ENCODE data around the genes PYGL and PTGER2.

DNA sequence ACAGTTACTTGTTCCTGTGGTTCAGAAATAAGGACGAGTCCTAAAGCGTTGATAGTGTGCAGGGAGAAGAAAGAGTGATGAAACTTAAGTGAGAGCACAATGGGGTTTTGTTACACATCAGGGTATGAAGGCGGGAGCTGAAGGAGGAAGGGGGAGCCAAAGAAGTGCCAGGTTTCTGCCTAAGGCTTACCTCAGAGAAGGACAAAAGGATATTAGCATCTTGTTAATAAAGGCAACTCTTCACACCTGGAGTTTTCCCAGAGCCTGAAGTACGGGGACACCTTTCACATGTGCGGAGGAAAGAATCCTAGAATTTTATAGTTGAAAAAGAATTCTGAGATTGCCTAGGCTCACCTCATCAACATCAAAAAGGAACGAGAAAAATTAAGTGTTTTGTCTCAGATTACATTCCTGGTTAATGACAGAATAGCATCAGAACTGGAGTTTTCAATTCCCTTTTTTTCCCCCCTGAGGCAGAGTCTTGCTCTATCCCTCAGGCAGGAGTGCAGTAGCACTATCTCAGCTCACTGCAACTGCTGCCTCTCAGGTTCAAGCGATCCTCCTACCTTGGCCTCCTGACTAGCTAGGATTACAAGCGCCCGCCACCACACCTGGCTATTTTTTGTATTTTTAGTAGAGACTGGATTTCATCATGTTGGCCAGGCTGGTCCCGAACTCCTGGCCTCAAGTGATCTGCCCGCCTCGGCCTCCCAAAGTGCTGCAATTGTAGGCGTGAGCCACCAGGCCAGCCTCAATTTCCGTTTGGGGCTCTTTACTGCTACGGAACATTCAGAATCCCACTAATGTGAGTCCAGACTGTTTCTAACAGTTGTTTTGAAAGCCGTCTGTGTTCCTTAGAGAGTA is 2.3 kb upstream of the SAV1 start:
- RRBS: no CpG with 5 or more reads among the region's 16 CpGs

DNA sequence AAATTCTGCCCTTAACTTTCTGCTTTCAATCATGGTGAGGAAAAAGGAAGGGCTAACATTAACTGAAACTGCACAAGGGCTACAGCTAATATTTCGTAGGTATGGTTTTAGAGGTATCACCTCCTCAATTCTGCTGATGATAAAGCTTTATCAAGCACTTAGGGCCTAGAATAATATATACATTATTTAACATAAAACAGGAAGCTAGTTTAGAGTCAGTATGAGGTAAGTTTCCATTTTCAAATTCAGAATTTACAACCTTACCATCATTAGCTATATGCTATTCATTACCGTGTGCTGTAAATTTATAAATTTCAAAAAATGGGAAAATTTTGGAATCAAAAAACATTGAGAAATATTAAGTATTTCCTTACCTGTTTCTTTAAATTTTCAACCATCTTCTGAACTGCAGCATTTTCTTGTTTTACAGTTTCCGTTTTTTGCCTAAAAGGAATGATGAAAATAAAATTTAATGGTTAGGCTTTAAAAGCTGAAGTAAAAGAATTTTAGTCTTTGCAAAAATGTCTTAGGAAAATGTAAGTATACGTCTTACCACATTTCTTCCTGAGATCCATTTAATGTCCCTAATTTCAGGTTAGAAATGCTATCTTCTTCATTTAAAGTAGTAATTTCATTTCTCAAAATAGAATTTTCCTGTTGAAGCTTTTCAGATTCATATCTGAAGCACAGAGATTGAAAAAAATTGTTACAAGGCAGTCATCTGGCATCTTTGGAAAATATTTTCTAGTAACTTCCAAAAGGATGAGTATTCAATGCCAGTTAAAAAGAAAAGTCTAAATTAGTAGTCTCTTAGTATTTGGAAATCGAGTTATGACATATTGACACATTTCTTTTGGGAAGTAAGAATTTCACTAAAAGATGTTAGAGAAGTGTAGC is 76.5 kb downstream of the NIN start:
- RRBS: no CpG with 5 or more reads among the region's 5 CpGs

GRCh38 chr14:50791806-50792238 is 39.1 kb downstream of the NIN start:
- RRBS: no CpG with 5 or more reads among the region's 4 CpGs

- RRBS: no CpG with 5 or more reads among the region's 7 CpGs
These were observed 27.2 kb downstream of the NIN start for GRCh38 chr14:50803806-50804102.

DNA sequence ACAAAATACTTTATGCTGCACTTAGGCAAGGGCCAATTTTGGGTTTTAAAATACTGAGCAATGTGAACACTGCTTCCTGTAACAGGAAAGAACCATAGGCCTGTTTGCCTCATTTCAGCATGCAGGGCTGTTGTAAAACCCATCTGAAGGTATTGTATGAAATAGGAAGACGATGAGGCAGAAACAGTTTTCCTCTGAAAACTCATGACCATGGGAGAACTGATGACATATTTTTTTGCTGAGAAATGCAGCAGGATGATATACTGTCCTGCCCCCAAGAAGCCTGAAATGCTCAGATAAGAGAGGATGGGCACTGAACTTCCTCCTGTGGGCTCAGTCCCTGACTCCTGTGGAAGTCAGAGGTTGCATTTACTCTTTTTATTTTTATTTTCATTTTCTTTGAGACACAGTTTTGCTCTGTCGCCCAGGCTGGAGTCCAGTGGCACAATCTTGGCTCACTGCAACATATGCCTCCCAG is 17.4 kb downstream of the PYGL start:
- RRBS: no CpG with 5 or more reads among the region's 2 CpGs

DNA sequence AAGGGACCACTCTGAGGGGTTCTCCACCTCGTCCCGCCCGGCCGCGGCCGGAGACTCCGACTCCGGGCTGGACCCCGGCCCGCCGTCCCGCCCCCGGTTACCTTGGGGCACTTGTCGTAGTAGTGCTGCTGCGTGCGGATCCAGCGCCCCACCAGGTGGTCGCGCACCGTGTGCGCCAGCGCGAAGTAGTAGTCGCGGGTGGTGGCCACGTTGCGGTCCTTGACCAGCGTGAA is 307 bp downstream of the PYGL start:
- RRBS: 5% methylated on average over 3 of the region's 28 CpGs

GRCh38 chr14:50944293-50945051 is at the start of gene PYGL:
PYGL (minus strand) TSS chr14:50944483.
- RRBS: 1% methylated on average over 15 of the region's 60 CpGs

DNA sequence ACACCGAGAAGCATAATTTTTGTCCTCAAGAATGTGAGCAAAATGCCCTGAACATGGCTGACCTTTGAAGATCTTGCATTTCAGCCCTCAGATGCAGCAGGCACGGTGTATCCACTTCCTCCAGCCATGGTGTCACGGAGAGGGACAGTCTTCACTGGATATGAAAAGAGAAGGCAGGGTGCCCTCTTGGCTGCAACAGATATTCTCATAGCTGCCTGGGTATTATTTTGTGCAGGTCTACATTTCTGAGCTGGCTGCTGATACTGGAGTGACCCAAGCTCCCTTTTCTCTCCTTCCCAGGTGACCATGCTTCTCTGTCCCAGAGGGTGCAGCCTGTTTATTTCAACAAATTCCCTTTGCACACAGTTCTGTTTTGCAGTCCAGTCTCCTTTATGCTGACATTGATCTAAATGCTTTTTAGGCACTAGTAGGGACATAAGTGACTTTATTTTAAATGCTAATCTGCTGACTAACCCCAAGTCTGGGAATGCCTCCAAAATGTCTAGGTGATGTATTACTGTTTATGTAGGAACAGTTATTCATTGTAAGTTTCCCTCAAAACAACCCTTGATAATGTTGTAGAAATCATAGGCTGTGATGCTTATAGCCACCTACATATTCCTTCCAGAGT is 17.4 kb upstream of the PYGL start:
- RRBS: no CpG with 5 or more reads among the region's 3 CpGs

GRCh38 chr14:51337261-51337756 is 97.3 kb downstream of the TMX1 start:
- RRBS: no CpG with 5 or more reads among the region's 3 CpGs

DNA sequence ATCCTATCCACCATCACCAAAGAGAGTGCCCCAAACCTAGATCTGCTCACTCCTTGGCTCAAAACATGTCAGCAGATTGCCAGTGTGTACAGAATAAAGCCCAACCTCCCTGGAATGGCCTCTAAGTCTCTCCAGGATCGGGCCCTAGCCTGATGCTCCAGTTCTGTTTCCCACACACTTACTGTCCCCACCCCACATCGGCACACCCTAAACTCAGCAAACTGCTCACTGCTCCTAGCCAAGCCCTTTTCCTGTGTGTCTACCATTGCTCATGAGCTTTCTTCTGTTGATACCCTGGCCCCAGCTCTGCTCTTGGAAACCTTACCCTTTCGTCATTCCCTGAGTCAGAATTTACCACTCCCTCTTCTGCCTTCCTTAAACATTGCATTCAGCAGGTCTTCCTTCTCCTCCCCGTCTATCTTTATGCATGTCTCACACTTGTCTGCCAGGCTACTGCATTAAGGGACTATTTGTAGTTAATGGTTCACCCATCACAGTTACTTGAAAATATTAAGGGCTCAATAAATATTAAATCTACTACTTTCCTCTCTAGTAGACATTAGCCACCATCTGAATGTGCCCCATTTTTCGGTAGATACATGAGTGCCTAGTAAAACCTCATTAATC is 158.9 kb downstream of the TMX1 start:
- RRBS: no CpG with 5 or more reads among the region's 5 CpGs

GRCh38 chr14:51652424-51652967 is 786 bp downstream of the FRMD6 start:
- RRBS: 1% methylated on average over 19 of the region's 45 CpGs

DNA sequence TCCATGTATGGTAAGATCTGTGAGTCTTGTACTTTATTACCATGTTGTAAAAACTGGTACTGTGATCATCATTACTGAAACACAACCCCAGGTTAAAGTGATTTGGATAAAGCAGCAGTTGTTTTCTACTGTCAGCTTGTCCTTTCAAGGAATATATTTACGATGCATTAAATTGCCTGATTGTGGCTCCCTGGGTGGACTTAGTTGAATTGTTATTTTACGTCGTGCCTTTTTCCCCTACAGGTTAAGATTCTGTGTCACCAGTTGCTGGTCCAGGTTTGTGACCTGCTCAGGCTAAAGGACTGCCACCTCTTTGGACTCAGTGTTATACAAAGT is 46.2 kb downstream of the FRMD6 start:
- RRBS: no CpG with 5 or more reads among the region's 3 CpGs

DNA sequence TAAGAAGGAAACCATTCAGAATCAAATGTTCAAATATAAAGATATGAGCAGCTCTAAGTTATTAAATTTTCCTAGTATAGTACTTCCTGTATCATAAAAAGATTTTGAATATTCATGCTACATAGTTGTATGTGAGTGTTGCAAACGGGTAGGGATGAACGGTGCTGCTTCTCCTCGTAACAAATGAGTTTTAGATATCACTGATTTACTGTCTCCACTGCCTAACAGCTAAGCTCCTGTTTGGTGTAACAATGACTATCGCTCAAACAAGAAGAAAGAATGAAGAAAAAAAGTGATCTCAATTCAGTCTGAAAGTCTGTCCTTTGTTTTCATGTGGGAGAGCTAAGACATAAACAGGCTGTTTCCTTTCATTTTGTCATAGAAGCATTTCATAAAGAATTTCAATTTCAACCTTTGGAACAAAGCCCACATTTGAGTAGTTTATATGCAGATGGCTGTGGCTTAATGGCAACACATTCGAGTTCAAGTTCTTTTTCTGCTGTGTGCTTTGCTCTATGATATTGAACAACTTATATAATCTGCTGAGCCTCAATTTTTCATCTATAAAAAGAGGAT is 26.0 kb upstream of the RTRAF start:
- RRBS: no CpG with 5 or more reads among the region's 5 CpGs

- RRBS: no CpG with 5 or more reads among the region's 10 CpGs
These were observed 54.0 kb upstream of the NID2 start for GRCh38 chr14:52122832-52123205.

DNA sequence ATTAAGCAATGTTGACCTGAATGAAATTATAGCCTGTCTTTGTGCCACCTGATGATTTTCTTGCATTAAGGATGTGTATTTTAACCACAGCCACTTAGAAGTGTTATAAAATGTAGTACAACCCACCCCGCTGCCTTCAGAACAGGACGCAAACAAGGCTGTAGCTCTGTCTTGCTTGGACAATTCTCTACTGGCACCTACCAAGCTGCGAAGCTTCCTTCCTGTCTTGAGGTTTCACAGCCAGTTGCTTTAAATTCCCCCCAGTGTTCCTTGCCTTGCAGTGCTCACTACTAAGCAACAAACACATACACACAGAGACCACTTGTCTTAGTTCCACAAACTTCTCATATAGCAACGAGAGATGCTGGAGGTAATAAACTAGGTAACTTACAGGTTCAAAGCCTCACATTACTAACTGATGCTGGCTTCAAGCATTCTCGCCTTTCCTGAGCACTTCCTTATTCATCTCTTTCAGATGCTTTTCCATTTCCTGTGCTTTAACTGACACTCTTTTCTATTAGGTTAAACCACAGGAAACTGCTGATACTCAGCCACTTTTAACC is 91.5 kb upstream of the PTGDR start:
- RRBS: no CpG with 5 or more reads among the region's 5 CpGs

DNA sequence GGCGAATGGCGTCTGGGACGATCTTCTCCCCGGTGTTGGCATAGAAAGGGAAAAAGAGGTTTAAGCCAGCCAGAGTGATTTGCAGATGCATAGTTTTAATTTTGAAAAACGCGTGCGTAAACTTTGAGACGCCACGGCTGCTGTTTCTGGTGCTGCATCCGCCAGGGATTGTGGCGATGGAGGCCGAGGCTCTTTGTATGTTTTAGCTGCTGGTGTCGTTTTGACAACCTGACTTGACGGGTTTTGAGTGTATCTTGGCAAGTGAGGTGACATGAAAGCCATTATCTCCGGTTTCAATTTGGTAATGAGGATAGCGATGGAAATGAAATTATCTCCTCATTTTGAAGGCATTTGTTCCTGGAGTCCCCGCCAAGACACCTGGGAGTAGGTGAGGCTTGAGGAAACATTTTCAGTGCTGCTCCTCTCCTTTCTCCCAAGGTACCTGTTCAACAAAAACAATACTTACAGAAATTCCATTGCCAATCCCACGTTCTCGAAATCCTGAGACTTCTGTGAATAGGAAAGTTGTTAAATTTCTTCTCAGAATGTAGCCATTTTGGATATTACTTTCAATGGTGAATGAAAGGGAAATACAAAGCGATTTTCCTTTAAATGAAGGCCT is 1.7 kb downstream of the PTGDR start:
- RRBS: no CpG with 5 or more reads among the region's 20 CpGs

DNA sequence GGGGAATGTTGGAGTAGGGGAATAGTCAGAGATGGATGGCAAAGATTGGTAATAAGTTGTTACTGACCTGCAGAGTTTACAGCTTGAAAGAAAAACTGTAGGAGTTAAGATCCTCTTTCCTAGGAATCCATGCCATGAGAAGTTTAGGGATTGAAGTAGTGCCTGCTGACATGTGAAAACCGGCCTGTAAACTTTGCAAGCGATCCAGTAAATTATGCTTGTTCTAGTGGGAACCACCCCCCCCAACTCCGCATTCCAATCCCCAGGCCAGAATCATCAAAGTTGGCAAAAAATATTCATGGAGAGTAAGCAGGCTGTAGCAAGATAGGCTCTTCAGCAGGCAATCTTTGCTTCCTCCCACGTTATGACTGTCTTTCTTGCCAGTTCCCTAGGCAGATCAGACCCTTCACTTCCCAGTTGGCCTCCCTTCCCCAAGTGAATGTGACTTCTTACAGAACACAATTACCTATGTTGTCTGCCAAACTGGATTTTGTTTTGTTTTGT is 1.3 kb upstream of the PTGER2 start:
- RRBS: no CpG with 5 or more reads among the region's 4 CpGs

GRCh38 chr14:52313971-52314519 is at the start of gene PTGER2:
PTGER2 (plus strand) TSS chr14:52314312.
- RRBS: 2% methylated on average over 9 of the region's 67 CpGs

- RRBS: no CpG with 5 or more reads among the region's 16 CpGs
These were observed 1.4 kb downstream of the PTGER2 start for GRCh38 chr14:52315282-52316092.

GRCh38 chr14:52399575-52400247 is 85.6 kb downstream of the PTGER2 start:
- RRBS: no CpG with 5 or more reads among the region's 5 CpGs